Epidermal melanocyte (primary cell): ENCODE measurements around a stretch of chr22.

DNA sequence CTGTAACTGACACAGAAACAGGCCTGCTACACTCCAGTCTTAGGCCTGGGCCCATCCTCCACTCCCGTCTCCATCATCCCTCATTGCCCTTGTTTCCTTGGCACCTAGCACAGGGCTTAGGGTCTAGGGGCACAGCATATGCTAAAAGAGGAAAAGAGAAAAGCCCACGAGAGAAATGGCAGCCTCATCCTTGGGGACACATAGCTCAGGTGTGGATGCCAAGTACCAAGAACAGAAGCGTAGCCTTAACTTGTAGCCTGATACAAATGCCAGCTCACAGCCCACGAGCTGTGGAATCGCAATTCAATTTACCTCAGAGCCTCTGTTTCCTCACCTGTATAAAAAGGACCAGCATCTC is 41.3 kb downstream of the PACSIN2 start:
- RRBS = no CpG with 5 or more reads among the region's 5 CpGs

GRCh38 chr22:43002195-43002749 is 12.7 kb downstream of the PACSIN2 start:
- RRBS = no CpG with 5 or more reads among the region's 6 CpGs

DNA sequence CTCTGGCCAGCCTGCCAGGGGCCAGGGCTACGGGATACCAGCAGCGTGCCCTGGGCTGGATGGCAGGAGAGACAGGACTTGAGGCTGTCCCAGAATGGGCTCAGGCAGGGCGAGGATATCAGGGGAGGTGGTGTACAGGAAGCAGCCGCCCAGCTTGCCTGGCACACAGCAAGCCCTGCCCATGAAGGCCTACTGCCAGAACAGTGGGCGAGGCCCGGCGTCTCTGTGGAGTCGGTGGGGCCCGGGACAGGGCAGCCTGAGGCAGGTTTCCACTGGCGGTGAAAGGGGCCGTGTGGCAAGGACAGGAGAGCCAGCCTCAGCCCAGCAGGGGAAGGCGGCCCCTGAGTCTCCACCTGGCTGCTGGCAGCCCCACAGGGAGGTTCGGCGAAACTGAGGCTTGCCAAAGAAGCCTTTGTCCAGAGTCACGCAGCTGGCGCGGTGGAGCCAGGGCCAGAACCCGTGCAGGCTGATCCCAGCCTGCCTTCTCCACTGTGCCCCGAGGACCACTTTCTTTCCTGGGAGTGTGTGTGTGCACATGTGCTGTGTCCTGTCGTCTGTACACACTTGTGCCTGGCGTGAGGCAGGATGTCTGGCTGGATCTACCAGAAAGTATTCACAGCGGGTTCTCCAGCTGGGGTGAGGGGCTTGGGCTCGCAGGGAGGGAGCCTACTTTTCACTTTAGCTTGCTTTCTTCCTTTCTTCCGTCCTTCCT is 1.1 kb downstream of the TSPO start:
- RRBS = no CpG with 5 or more reads among the region's 24 CpGs

DNA sequence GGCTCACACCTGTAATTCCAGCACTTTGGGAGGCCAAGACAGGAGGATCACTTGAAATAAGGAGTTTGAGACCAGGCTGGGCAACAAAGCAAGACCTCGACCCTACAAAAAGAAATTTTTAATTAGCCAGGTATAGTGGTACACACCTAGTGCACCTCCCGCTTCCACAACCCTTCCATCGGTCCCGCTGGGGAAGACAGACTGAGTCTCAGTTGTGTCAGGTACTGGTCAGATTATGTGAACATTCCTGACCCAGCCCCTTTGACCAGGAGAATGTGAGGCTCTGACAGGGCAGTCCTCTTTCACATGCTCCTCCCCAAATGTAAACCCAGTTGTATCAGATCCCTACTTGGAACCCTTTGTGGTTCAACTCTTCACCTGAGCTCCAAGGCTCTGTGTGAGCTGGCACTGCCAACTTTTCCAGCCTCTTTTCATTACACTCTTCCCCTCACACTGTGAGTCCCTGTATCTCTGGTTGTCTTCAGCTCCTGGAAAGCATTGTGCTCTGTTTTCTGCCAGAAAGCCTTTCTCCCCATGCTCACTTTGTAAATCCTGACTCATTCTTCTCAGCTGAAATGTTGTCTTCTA is 1.9 kb upstream of the TTLL12 start:
- RRBS = no CpG with 5 or more reads among the region's 4 CpGs

- RRBS = no CpG with 5 or more reads among the region's 17 CpGs
These were observed 27.0 kb upstream of the TTLL12 start for GRCh38 chr22:43213855-43214336.

DNA sequence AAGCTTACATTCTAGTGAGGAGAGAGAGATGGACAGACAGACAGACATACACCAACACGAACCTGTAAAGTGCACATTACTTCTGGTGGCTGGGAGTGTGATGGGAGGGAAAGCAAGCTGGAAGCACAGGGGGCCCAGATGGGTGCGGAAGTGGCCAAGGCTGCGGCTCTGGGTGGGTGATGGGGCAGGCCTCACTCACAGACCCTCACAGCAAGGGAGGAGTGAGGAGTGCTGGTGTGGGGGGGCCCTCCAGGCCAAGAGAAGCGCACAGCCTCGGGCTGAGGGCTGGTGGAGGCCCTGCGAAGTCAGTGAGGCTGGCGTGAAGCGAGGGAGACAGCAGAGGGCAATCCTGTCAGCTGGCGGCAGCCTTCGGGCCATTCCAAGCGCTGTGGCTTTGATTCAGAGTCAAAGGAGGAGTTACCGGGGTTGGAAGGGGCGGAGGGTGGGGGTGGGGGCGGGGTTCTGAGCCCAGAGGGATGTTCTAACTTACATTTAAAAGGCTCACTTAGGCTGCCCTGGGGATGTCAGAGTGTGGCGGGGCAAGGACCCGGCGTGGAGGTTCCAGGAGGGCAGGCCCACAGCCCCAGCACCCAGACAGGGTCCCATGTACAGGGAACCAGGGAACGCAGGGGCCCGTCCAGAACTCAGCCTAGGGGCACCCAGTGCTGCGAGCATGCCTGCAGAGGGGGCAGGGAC is 39.4 kb upstream of the TTLL12 start:
- RRBS = no CpG with 5 or more reads among the region's 20 CpGs

- RRBS = 65% methylated on average over 2 of the region's 26 CpGs
These were observed 71.0 kb upstream of the TTLL12 start for GRCh38 chr22:43257846-43258431.

DNA sequence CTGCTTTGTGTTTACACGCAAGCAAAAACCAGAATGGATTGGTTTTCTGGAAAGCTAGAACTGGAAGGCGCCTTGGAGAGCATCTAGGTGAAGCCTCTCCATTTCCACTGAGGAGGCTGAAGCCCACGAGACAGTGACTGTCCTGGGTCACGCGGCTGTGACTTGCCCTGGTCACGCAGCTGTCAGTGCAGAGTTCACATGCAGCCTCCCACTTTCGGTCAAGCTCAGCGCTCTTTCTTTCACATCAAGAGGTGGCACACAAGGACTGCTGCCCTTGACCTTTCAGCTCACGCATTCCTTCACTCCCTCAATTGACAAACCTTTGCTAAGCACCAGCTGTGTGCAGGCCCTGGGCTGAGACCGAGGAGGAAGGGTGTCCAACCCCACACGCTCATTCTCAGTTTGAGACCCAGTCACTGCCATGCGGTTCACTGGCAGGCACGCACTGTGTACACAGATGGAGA is 70.4 kb downstream of the SCUBE1 start:
- RRBS = no CpG with 5 or more reads among the region's 13 CpGs

DNA sequence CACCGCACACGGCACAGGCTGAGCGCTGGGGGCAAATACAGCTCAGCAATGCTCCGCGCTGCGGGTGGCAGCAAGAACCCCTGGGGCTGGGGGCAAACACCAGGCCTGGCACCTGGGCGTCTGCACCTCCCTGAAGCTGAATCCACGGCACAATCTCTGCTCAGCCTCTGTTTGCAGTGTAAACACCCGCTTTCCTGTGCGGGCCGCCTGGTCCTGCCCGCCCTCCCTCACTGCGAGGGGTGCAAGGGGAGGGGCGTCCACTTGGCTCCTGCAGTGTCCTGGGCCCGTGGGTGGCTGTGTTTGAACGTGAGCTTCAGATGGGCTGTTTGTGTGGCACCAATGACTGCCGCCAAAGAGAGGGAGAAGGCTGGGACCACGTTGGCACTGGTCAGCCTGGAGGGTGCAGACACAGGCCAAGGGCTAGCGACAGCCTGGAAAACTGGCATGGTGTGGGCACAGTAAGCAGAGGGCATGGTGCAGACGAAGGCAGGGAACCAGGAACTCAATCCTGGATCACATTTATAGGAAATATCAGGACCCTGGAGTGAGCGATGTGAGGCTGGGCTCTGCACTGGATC is 14.7 kb upstream of the MPPED1 start:
- RRBS = no CpG with 5 or more reads among the region's 21 CpGs

DNA sequence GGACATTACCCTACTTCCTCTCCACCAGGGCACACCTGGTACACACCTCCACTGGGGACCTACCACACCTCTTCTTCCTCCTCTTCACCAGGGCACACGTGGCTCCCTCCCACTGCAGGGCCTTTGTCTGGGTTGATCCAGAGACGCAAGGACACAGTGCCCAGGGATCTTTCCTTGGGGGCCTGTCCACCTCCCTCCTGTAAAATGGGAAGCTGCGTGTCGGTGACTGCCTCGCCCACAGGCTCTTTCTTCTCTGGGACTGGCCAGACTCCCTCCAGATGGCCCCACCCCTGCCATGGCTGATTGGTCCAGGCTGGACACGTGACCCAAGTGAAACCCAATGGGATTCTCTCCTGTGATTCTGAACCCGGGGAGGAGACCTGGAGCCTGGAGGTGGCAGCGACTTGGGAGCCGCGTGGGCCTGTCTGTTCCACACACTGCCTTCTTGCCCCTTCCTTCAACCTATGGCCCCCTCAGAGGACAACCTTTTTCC is 12.5 kb upstream of the MPPED1 start:
- RRBS = no CpG with 5 or more reads among the region's 10 CpGs

DNA sequence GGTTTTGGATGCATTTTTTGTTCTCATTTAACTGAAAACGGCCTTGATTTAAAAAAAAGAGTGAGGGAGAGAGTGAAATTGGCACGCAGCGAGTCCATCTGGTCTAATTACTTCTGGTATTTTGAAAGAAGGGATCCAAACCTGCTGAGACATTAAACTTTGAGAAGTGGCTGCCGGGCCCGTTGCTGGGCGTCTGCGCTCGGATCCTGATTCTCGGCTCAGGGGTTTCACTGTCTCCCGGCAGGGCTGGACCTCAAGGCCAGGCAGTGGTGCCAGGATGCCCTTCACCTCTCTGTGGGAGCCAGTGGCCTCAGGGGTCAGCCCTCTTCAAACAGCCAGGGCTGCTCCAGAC is 70.3 kb downstream of the MPPED1 start:
- RRBS = 30% methylated on average over 7 of the region's 10 CpGs

DNA sequence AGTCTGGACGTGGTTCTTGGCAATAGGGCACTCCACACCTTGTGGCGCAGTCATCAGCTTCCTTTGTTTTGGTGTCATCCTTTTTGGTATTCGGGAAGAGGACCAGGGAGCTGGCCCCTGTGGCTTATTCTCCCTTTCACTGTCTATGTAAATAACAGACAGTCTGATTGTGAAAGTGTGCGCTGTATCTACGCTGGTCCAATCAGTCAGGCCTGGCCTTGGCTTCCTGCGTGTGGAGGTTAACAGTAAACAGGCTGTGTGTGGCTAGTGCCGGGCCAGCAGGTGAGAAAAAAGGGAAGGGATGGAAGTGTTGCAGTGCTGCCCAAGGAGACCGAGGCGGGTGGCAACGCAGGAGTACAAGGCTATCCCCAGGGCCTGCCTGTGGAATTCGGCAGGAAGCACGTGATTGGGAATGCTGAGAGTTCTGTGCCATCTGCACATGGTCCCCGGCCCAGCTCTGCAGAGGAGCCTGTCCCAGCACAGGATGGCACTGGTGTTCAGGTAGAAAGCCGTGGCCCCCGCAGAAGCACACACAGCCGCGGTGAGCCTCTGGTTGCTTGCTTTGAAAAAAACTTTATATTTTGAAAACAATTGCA is 174.7 kb downstream of the EFCAB6 start:
- RRBS = no CpG with 5 or more reads among the region's 17 CpGs

DNA sequence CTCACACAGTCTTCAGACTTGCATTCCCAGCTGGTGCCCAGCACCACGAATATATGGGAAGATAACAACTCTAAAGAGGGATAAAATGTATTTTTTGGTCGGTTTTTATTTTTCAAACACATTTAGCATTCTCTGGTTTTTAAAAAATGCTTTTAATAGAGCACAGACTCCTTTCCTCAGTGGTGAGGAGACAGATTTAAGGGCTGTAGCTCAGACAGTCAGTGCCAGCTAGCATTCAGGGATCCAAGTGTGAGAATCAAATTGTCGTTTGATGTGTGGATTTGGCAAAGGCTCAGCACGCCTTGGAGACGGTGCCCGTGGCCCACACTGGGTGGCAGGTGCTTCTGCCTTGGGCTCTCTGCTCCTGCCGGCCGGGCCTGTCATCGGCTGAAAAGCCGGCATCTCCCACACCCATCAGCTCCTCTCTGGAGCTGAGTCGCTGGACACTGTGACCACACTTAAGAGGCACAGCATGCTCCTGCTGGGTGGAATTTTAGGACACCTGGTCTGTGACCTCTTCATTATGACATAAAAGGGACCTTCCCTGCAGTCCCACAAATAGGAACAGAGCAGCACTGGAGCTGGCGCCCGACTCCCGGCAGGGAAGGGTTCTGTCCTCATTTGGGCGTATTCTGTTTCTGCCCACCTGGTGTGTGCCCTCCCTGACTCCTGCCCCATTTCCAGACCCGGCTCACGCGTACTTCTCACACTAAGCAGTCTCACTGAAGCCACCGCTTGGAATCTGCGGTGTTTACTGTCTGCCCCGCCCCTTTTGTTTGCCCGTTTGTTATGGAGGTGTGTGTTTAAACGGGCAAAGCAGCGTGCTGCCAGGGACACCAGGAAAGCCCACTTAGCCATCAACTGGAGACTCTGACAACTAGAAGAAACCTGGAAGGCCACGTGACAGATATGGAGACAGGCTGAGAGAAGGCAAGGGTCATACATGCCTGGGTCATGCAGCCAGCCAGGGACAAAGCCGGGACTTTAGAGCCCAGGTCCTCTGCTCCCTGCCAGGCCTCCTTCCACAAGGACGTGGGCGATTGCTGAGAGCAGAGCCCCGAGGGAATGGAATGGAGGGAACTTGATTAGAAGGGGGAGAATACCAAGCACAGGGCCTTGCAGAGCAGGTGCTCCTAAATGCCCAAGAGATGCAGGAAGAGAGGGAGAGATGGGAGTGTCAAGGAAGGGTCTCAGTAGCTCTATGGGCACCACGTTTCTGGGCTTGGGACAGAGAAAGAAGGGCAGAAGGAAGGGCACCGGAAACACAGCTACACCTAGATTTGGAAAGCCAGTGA is 8.5 kb upstream of the EFCAB6 start:
- RRBS = 20% methylated on average over 3 of the region's 31 CpGs

GRCh38 chr22:43890944-43891431 is 825 bp downstream of the PNPLA5 start:
- RRBS = no CpG with 5 or more reads among the region's 26 CpGs

DNA sequence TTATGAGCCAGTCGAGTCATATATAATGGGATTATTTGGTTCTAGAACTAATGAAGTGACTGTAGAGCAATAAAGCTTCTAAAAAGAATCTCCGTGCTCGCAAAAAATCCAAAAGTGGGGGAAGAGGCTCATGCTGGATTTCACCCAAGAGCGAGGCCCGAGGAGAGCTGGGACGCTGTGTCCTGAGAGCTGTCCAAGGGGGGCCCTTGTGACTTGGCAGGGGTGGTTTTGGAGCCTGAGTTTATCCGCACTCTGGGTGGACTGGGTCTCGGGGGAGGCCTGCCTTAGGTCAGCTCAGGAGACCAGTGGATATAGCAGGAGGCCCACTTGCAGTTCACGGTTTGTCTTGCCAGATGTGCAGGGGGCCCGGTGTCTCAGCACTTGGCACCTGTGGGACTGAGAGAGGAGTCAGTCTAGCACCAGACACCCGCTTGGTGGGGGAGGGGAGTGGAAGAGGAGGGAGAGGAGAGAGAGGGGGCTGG is 33.2 kb downstream of the PARVB start:
- RRBS = no CpG with 5 or more reads among the region's 11 CpGs

- RRBS = no CpG with 5 or more reads among the region's 11 CpGs
These were observed 51.7 kb upstream of the PARVG start for GRCh38 chr22:44129026-44129445.

GRCh38 chr22:44148039-44148640 is 32.6 kb upstream of the PARVG start:
- RRBS = no CpG with 5 or more reads among the region's 15 CpGs

DNA sequence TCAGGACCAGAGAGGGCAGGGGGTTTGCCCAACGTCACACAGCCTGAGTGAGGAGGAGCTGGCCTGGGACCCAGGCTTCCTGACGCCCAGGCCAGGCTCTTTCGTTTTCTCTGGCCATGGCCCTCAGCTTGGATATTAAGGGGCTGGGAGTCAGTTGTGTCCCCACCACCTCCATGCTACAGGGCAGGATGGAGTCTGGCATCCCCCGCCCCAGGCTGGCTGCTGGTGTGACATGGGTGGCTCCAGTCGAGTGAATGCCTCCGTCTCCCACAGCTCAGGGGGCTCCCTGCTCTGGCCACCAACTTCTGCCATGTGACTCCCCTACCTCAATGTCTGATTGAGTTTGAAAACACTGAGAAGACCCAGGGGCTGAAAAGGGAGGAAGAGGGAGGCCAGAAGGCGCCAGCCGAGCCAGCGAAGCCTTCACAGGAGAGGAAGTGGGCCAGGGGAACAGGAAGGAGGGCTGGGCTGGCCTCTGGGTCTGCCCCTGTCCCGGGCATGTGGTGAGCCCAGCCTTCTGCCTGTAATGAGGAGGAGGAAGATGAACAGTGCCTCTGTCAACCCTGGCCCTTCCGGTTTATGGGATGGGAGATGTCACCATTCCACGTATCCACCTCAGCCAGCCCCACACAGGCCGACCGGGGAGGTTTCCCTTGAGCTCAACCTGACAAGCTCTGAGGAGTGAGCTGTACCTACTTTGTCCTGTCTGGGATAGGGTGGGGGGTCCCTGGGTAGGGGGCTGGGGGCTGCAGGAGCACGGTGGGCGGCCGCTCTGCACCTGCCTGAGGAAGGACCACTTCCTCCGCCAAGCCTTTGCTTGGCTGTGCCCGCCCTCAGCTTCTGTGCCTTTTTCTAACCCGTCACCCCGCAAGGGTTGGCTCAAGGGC is 1.8 kb downstream of the PARVG start:
- RRBS = 59% methylated on average over 5 of the region's 21 CpGs

DNA sequence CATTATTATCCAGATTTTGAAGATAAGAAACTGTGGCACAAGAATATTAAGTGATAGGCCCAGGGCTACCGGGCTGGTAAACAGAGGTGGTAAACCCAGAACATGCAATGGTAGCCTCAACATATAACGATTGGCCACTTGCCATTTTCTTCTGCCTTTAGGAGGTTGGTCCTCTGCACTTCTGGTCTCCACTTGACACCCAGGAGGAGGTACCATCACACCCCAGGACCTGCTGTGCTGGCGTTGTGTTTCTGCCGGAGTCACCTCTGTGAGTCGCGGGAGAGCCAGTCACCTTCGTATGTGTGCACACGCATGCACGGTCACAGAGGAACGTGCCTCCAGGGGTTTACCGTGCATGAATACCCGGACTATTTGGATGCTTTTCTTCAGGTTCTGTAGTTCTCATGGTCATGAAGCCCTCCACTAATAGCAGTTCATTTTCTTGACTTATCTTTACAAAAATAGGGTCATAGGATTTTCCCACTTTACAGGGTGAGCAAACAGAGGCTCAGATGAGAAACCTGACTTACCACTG is 42.4 kb downstream of the RTL6 start:
- RRBS = 96% methylated on average over 3 of the region's 12 CpGs

DNA sequence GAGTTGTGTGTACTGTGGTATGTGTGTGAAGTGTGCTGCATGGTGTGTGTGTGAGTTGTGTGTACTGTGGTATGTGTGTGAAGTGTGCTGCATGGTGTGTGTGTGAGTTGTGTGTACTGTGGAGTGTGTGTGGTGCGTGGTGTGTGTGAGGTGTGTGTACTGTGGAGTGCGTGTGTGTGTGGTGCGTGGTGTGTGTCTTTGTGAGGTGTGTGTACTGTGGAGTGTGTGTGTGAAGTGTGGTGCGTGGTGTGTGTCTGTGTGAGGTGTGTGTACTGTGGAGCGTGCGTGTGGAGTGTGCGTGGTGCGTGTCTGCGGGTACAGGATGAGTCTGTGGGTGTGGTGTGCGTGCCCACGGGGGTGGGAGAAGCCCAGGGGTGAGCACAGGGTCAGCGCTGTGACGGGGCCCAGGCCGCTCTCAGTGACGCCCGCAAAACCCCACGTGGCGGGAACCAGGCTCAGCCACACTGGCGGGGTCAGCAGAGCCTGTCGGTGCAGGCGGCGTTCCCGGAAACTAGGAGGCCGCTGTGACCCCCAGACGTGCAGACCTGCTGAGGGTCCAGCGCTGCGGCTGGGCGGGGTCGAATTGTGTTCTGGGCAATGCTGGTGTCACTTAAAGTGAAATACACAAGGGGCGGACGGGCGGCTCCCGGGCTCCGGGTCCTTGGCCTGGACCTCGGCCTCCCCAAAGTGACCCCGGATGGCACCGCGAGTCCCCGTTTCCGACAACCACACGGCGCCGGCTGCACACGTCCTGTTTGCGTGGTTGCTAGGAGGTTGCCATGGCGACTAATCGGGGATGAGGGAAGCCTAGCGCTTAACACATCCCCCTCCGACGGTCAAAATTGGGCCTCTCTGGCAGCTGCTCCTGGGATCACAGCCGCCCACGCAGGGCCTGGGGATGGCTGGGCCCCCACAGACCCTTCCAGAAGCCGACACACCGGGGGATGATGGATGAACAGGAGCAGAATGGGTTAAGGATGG is 81.9 kb upstream of the PRR5 start:
- RRBS = 11% methylated on average over 11 of the region's 54 CpGs